SK-MEL-5 (cell line): ENCODE data around the gene TYSND1.

RAMPAGE:
- cytosol, long total RNA: no peak
- long total RNA: no peak
- nucleus, long total RNA: no peak
Measured at GRCh38 chr10:69327299-69328534, 9.1 kb downstream of the HK1 start.

RAMPAGE:
- cytosol, long total RNA: no peak
- long total RNA: no peak
- nucleus, long total RNA: no peak
Measured at GRCh38 chr10:69343582-69344176, 25.0 kb downstream of the HK1 start.

RAMPAGE:
- cytosol, long total RNA: no peak
- long total RNA: no peak
- nucleus, long total RNA: no peak
Measured at GRCh38 chr10:69408521-69408870, 8.2 kb downstream of the TACR2 start.

DNA sequence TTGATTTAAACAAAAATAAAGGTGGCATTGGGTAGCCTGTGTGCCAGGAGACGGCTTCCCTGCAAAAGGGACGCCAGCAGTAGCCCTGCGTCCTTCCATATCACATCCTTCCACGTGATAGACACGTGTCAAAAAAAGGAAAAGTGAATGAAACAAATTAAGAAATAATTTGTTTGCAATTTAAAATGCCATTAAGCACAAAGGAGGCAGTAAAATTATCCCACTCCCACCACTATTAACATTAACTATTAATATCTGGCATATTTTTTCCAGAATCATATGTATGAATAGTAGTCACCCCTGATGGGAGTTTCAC is 7.5 kb downstream of the TACR2 start:
RAMPAGE:
- cytosol, long total RNA: no peak
- long total RNA: no peak
- nucleus, long total RNA: no peak

GRCh38 chr10:69415864-69416267 is 852 bp downstream of the TACR2 start:
RAMPAGE:
- cytosol, long total RNA: no peak
- long total RNA: no peak
- nucleus, long total RNA: no peak

DNA sequence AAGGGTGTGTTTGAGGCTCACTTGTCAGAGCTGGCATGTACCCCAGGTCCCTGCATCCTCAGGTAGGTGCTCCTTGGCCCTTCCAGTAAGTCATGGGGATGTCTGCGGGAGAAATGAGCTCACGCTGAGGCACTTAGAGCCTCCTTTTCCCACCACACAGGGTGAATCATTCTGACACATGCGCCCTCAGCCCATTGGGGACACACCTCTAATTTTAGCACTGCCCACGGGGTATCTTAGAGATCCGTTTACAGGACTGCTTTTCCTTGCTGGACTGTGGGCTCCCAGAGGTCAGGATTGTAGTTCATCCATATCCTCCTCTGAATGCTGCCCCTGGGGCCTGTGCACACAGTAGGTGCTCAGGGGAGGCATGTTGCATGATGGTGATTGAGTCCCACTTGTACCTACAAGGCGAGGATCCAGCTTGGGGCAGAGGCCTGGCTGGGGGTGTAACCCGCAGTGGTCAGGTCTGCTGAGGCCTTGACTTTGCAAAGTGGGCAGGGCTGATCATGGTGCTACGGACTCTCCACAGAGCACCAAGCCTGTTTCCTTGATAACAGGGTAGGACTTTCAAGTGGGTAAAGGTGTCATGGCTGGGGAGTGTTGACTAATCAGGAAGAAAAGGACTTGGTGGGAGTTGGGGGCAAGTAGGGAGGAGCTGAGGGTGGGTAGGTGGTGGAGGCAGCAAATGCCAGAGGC is 5.8 kb downstream of the TSPAN15 start:
RAMPAGE:
- cytosol, long total RNA: no peak
- long total RNA: no peak
- nucleus, long total RNA: no peak

RAMPAGE:
- cytosol, long total RNA: no peak
- long total RNA: no peak
- nucleus, long total RNA: no peak
Measured at GRCh38 chr10:69889142-69889517, 87.4 kb downstream of the COL13A1 start.

DNA sequence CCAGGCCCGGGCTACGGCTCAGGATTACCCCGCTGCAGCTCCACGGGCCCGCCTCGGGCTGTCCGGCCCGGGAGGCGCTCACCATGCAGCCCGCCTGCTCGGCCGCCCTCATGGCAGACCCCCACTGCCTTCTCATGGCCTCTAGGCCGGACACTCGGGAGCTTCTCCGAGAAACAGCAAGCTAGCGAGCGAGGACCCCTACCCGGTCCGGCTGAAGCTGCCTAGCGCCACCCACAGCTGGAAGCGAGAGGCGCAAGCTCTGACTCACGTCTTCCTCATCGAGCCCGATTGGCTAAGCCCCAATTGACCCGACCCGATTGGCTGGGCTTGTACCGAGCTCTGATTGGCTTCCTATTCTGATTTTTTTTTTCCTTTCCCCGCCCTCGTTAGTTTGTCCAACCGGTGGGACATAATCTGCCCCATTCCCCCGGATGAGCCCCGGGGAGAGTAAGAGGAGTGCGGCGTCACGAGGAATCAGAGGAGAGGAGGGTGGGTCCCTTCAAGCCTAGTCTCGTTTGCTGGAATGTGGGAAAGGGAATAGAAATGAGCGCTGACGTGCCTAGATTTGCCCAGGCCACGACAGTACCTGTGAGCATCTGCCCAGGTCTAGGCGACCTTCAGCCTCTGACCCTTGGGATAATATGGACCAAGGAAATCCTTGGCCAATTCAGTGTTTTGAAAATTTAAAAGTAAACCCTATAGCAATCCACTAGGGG is at the start of gene TYSND1:
TSS of gene TYSND1 (minus strand) at position 250 of the 716 bp plus-strand sequence.
RAMPAGE:
- cytosol, long total RNA: start-site peak on the minus strand centred at position 217 of the sequence, 49 bp wide, 37 and 22 reads in 2 replicates
- long total RNA: no peak
- nucleus, long total RNA: no peak

DNA sequence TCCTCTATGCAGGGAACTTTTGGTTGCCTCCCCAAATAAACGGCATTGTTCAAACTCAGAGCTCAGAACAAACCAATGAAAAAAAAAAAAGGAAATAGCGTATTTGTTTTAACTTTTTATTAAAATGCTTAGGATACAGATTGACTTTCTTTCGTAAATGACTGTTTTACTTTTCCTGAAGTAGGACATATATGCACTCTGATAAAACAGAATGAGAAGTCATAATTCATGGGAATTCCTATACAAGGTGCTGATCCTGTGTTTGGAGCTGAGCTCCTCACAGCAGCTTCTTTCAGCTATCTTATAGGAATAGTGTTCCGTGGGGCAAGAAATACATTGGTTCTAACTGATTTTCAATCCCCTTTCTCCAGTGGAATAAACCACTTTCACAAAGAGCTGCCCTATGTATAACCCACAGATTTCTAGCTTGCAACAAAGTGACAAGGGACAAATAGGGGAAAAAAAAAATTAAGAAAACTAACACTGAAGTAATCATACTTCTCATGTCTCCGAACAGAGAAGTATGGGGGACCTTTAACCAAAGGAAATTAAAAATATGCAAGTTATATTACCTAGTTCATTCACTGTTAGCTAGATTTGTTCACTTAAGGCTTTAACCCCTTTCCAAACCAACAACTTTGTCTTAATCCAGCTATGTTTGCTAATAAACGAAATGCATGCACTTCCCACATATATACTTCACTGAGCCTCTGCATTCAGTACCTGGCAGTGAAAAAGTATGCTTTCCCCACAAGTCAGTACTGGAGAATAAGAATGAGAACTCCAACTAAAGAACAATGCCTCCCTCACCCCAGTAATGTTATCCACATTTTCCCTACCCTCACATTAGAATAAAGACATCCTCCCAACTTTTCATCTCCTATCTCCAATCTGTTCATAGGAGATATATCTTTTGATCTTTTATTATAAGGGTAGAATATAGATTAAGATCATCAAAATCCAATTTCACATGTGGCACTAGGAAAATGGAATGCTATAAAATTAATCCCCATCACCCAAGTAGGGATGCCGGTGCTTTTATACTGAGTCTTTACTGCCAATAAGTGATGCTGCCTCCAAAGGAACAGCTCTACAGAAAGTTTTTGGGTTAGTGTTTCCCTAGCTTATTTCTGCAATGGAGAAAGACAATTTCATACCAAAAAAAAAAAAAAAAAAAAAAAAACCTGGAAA is 4.0 kb upstream of the TYSND1 start:
RAMPAGE:
- cytosol, long total RNA: no peak
- long total RNA: no peak
- nucleus, long total RNA: no peak

DNA sequence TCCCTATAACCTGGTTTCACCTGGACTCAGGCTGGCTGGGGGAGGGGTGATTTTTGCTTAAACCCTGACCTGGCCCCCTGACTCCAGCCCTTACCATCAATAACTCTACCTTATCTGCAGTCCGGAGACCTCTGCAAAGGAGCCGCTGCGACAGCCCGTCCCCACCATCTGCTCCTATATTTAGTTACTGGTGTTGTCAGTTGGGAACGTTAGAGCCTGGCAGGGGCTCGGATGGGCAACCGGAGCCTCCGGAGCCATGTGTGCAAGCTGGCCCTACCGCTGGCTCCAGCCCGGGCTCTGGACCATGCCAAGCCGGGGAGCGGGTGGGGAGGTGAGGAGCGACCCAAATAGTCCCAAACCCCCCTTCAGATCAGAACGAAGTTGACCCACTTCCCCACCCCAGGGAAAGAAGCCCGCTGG is 1.0 kb downstream of the LRRC20 start:
RAMPAGE:
- cytosol, long total RNA: no peak
- long total RNA: no peak
- nucleus, long total RNA: no peak

DNA sequence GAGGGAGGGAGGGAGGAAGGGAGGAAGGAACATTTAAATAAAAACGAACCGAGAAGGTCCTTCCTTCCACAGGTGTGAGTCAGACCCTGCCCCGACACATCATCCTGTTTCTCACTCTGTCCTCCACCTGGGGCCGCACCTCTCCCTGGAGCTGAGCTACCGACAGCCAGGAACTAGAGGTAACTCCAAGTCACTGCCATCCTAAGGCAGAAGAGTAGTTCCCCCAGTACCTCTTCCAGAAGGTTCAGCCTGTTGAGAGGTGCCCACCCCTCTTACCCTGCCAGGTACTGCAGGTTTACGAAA is 4.8 kb upstream of the LRRC20 start:
RAMPAGE:
- cytosol, long total RNA: no peak
- long total RNA: no peak
- nucleus, long total RNA: no peak

DNA sequence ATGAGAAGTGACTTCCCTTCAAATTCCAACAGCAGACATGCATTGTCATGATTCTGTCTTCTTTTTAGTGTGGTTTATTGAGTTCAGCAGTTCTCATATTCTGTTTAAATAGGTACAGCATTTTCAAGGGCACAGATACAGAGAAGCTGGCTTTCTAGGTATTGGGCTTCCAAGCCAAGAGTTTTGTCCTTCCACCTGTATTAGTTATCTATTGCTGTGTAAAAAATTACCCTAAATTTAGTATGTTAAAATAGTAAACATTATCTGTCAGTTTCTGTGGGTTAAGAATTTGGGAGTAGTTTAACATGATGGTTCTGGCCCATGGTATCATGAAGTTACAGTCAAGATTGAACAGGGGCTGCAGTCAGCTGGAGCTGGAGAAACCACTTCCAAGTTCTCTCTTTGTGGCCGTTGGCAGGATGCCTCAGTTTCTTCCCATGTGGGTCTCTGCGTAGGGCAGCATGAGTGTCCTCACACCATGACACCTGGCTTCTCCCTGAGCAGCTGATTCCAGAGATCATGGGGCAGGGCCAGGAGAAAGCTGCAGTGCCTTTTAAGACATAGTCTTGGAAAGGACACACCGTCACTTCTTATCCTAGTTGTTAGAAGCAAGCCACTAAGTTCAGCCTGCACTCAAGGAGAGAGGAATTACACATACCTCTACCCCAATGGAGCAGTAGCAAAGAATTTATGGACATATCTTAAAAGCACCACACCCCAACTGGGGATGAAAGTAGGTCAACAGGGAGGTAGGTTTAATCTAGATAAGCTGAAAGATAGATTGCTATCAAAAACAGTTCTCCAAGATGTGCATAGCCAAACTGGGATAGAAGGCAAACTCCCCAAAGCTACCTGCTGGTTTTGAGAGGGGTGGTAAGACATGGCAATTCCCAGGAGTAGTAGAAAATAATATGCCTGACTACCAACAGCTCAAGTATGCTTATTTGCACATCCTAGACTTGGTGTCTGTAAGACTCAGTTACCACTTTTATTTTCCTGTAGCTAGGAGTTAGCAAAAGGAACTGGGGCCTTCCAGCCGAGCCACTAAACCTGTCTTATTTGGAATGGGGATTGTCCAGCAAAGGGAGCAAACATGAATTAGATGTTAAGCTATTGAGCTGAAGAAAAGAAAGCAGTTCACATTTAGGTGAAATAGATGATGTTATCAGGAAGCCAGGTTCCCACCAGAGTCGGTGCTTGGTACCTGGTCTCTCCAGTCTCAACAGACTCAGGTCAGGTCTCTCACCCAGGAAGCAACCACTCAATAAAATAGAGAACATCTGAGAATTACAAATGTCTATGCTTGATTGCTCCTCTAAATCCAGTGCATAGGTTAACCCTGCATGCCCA is 16.3 kb downstream of the NODAL start:
RAMPAGE:
- cytosol, long total RNA: no peak
- long total RNA: no peak
- nucleus, long total RNA: no peak

DNA sequence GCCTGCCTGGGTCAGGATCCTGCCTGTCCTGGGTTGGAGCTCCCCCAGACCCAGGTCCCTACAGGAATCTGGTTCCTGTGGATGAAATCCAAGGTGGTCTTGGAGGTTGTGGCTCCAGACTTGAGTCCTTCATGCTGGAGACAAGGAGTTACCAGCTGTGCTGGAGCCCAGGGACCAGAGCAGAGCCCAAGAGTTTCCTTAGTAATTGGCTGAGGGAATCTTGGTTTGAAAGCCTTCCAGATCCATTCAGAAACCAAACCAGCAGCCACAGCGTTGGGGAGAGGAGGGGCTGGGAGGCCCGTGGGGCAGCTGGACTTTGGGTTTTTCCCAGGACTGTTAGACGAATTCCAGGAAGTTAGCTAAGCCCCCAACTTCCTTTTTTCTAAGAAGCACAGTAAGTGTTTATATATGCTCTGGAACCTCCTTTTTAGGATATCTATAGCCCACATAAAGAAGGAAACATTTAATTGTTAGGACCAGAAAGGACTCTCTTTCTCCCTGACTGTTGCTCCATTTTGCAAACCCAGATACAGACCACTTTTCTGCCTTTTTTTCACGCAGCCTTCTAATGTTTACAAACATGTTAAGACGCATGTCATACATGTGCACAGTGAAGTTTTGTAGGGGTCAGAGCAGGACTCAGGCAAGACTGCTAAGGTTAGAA is 42.7 kb downstream of the TBATA start:
RAMPAGE:
- cytosol, long total RNA: no peak
- long total RNA: no peak
- nucleus, long total RNA: no peak

DNA sequence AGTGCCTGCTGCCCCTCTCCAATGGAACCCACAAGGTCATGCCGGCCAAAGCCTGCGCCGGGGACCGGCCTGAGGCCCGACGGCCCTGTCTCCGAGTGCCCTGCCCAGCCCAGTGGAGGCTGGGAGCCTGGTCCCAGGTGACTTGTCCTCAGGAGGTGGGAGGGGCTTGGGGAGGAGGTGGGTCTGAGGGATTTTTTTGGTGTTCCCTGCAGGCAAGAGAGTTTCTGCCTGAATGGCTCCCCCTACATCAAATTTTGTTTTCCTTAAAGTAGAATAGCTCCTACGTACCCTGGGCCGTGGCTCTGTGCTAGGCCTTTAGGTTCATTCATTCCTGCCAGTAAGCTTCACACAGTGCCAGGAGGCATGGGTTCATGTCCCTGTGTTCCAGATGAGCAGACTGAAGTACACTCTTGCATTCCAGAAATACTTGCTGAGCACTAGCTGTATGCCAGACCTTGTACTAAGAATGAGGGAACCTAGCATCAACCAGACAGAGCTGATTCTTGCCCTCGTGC is 31.2 kb downstream of the TBATA start:
RAMPAGE:
- cytosol, long total RNA: no peak
- long total RNA: no peak
- nucleus, long total RNA: no peak

RAMPAGE:
- cytosol, long total RNA: no peak
- long total RNA: no peak
- nucleus, long total RNA: no peak
Measured at GRCh38 chr10:70835937-70836206, 20.1 kb downstream of the SGPL1 start.

RAMPAGE:
- cytosol, long total RNA: no peak
- long total RNA: no peak
- nucleus, long total RNA: no peak
Measured at GRCh38 chr10:71254879-71256024, 42.9 kb downstream of the UNC5B start.

GRCh38 chr10:71269555-71270229 is 49.4 kb upstream of the SLC29A3 start:
RAMPAGE:
- cytosol, long total RNA: no peak
- long total RNA: no peak
- nucleus, long total RNA: no peak

RAMPAGE:
- cytosol, long total RNA: no peak
- long total RNA: no peak
- nucleus, long total RNA: no peak
Measured at GRCh38 chr10:71313153-71313780, 5.8 kb upstream of the SLC29A3 start.

RAMPAGE:
- cytosol, long total RNA: no peak
- long total RNA: no peak
- nucleus, long total RNA: no peak
Measured at GRCh38 chr10:71475514-71476132, 78.9 kb downstream of the CDH23 start.

GRCh38 chr10:71727714-71728874 is 8.5 kb upstream of the C10orf105 start:
RAMPAGE:
- cytosol, long total RNA: no peak
- long total RNA: no peak
- nucleus, long total RNA: no peak